Mesenchymal stem cell of Wharton's jelly (primary cell): Measurements from ENCODE around the gene CXCL3.

DNA sequence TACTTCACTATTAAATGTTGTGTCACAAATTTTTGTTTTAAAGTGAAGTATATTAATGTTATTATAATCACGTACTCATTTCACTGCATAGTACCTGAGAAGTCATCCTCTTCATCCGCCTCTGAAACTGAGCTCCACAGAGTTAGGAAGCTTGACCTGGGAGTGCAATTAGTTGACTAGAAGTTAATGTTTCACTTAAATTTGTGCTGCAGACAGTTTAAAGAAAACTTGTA, 254.1 kb downstream of the SLC4A4 start:
- CAGE, long polyA plus RNA: no peak

DNA sequence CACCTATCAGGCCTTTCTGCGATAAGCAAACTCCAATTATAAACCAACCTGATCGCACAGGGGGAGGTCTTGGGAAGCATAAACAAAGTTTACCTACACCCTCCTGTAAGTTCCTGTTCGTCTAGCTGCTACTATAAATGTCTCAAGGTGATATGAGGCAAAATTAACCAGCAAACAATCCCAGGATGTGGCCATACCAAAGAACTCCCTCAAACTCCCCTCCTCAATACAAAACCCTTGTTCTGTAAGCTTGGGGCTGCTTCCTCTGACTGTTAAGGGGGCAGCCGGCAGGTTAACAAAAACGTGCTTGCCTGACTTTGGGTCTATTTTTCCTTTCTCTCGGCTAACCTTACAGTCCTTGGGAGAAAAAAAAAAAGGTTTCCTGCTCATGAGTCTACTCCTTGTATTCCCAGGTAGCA, 74.1 kb upstream of the GC start:
- CAGE, long polyA plus RNA: no peak

- CAGE, long polyA plus RNA: no peak
Observed at GRCh38 chr4:72226424-72226903, 194.7 kb downstream of the NPFFR2 start.

DNA sequence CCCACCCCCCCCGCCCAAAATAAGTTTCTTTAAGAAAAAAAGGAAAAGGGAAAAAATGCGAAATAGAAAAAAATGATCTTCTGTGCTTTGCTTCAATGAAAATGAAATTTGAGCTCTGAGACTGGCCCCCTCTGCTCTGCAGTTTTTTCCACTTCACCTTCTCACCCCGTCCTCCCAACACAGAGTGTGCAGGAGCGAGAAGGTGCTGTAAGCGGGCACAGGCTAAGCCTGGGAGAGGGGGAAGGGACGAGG, 279 bp downstream of the ADAMTS3 start:
- CAGE, long polyA plus RNA: no peak

DNA sequence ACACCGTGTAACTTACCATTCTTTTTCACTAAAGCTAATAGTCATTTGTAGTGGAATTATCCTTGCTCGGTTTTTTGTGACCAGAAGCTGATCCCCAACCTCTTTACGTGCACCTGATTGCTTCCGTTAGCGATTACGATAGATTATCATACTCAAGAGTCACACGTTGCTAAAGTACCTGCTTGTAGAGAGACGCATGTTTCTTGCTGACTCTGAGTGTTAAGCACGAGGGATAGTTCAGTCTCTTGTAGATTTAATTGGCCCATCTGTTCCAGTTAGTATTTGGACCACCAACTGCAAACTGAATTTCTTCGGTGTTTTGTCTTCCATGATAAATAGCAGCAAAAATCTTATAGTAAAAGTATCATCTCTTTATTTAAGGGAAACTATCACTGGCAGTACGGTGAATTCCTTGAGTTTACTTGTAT, 521 bp upstream of the COX18 start:
- CAGE, long polyA plus RNA: no peak

- CAGE, long polyA plus RNA: no peak
Observed at GRCh38 chr4:73152231-73152895, 82.8 kb upstream of the COX18 start.

GRCh38 chr4:73200598-73201146, 57.9 kb downstream of the ANKRD17 start:
- CAGE, long polyA plus RNA: no peak

DNA sequence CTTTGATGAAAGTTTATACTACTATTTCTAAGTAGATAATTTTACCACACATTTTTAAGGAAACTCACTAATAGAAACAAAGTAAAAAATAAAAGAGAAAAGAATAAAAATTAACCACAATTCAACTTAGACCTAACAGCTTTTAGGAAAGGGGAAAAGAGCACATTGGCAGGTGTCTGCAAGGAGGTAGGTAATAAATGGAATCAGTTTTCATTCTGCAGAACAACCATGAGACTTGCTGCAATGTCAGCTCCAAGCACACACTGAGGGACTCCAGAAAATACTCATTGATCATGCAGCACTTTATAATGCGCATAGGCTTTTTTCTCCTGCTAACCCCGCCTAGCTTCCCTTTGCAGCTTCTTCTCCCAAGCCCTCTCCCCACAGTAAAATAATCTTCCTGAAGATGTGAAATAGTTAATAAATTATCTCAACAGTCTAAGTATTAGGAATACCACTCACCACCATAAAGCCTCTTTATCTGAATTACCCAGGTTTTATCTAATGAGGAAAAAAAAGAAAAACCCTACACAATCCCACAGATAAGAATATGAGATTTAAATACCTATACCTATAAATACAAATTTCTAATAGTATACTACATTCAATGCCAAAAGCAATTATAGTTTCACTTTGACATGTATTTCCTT, 36.8 kb downstream of the ANKRD17 start:
- CAGE, long polyA plus RNA: no peak

- CAGE, long polyA plus RNA: no peak
Observed at GRCh38 chr4:73709262-73709972, 31.0 kb upstream of the CXCL8 start.

DNA sequence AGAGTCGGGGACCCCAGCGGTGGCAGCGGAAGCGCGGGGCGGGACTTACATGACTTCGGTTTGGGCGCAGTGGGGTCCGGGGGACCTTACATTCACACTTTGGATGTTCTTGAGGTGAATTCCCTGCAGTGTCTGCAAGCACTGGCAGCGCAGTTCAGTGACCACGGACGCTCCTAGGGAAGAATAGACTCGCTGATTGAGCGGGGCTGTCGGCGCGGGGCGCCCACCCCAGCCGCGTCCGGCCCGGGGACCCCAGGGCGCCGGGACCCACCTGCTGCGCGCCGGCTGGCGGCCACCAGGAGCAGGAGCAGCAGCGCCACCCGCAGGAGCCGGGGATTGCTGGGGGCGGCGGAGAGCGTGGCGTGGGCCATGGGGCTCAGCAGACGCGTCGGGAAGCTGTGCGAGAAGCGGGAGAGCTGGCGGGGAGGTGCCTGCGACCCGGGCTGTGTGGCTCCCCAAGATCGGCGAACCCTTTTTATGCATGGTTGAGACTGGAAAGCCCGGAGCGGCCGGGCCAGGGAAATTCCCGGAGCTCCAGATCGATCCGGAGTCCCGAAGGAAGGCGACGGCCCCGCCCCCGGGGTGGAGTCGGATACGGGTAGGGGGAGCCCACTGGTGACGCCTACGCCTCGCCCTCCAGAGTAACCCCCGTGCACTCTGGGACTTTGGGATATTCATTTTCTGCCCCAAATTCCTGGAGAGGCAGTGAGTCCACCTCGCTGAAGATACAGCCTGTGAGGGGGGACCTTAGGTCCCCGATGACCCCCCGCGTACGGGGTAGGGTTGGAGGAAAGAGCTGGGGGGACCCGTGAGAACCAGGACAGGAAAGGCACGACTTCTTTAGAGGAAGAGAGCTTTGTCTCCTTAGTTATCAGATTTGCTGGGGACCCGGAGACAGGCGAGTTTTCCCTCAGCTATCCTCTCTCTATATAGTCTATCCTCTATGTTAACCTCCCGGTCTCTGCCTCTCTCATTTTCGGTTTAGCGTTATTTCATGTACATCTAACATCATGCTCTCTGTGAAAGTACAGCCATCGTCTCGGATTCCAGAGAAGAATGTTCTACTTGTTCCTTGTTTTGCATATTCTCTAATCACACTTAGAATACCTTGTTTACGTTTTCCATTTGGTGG, at the start of gene CXCL3:
CXCL3 (minus strand) TSS at position 449 of the 1,132 bp plus-strand sequence.
- CAGE, long polyA plus RNA: start-site peak on the minus strand centred at position 495 of the sequence, 93 bp wide, 80 and 103 reads in 2 replicates

DNA sequence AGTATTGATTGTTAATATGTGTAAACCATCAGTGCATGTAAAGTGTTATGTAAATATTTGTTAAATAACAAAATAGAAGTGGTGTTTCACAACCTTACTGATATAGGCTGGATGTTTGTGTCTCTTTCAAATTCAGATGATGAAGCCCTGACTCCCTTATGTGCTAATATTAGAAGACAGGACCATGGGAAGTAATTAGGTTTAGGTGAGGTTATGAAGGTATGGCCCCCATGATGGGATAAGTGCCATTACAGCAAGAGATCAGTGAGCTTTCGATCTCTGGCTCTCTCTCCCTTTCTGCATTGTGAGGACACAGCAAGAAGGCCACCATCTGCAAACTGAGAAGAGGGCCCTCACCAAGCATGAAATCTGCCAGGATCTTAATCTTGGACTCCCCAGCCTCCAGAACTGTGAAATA, 1.7 kb upstream of the CXCL2 start:
- CAGE, long polyA plus RNA: no peak

- CAGE, long polyA plus RNA: no peak
Observed at GRCh38 chr4:74111755-74112806, 13.1 kb upstream of the CXCL2 start.

DNA sequence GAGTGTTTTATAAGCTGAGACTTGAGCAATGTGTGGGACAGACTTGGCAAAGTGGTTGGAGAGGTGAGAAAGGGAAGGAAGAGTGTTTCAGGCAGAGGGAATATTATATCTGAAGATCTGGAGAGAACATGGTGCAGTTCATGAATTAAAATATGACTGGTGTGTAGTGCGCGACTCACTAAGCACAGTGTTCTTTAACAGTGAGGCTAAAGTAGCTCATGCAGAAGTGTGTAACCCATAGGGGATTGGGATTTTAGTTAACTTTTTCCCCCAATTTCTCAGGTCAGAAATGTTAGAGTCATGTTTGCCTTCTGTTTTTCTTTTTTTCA, 9.6 kb downstream of the MTHFD2L start:
- CAGE, long polyA plus RNA: no peak

GRCh38 chr4:74320290-74321053, 12.2 kb downstream of the EPGN start:
- CAGE, long polyA plus RNA: no peak

DNA sequence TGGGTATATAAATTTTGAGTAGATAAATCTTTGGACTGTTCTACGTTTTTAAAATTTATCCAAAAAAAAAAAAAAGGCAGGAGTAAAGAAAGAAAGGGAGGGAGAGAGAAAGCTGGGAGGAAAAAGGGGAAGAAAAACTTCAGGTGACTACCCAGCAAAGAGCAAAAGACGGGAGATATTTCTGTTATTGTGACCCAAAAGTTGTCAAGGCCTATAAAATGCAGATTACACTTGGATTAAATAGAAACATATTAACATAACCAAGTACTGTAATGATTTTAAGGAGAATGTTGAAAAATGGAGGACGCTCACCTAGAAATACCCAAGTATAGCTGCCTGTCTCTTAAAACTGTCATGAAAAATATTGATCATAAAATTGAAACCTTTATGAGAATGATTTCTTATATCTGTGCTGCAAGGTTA, 24.1 kb downstream of the EPGN start:
- CAGE, long polyA plus RNA: no peak

DNA sequence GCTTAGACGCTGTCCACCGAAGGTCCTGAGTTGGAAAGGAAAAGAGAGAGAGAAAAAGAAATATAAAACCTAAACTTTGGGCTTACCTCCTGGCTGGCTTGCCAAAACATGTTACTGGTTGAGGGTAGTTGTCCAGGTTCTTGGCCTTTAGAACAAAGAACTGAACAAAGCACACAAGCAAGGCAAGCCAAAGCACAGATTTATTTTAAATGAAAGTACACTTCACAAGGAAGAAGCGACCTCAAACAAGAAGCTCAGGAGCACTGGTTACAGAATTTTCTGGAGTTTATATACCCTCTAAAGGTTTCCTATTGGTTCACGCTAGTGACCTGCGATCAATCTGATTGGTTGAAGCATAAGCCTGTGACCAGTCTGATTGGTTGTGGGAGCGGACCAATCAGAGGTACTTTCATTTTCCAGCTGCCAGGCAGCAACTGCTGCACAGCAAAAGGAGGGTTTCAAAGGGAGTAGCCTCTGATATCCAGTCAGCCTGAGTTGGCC, 4.7 kb upstream of the AREG start:
- CAGE, long polyA plus RNA: no peak

- CAGE, long polyA plus RNA: no peak
Observed at GRCh38 chr4:74446361-74446848, 1.5 kb downstream of the AREG start.

GRCh38 chr4:74624687-74625395, 169.5 kb downstream of the BTC start:
- CAGE, long polyA plus RNA: no peak

DNA sequence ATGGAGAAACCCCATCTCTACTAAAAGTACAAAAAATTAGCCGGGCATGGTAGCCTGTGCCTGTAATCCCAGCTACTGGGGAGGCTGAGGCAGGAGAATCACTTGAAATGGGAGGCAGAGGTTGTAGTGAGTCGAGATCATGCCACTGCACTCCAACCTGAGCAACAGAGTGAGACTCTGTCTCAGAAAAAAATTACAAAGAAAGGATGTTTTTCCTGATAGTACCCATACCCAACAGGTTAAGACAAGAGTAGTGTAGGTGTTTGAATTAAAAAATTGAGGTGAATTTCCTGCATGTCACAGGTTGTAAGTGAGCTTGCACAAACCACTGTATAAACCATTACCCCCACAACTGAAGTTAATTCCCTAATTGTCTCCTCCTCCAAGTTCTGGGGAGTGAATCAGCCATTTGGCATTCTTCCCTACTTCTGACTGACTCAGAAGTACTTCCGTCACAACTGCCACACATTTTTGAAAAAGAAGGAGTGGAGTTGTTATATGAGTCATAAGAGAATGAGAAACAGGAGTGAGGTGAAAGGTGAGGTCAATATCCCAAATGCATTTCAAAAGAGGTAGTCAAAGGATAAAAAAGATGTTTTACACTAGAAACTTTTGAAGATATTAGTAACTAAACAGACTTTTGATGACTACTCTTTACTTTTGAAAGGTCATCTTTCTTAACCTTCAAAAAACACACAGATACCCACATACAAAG, 134.6 kb downstream of the BTC start:
- CAGE, long polyA plus RNA: no peak

- CAGE, long polyA plus RNA: no peak
Observed at GRCh38 chr4:74948245-74948826, 15.4 kb downstream of the PARM1 start.